Adrenal gland (tissue), 7 donors: ENCODE measurements around a stretch of chr12.

DNA sequence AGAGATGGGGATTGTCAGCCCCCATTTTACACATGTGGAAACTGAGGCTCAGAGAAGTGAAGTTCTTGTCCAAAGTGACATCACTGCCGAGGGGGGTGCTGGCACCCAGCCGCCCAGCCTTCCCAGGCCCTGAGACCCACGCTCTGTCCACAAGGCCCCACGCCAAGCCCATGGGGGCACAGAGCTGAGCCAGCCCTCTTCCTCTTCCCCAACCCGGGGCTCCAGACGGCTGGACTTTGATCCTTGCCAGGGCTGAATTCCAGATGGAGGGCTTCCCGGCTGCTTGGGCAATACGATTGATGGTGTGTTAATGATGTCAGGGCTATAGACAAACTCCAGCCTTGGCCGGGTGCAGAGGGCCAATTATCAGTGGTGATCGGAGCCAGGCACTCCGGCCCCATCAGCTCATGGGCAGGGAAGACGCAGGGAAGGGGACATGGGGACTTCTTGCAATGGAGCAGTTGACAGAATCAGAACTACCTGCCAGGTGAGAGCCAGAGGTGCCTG is 334.0 kb downstream of the MED13L start:
- PRO-cap, 3 experiments = no peak in any of the 3 experiments
- RAMPAGE, long total RNA, 4 experiments = no peak in any of the 4 experiments
- RRBS = 14% methylated on average over 6 of the region's 12 CpGs

DNA sequence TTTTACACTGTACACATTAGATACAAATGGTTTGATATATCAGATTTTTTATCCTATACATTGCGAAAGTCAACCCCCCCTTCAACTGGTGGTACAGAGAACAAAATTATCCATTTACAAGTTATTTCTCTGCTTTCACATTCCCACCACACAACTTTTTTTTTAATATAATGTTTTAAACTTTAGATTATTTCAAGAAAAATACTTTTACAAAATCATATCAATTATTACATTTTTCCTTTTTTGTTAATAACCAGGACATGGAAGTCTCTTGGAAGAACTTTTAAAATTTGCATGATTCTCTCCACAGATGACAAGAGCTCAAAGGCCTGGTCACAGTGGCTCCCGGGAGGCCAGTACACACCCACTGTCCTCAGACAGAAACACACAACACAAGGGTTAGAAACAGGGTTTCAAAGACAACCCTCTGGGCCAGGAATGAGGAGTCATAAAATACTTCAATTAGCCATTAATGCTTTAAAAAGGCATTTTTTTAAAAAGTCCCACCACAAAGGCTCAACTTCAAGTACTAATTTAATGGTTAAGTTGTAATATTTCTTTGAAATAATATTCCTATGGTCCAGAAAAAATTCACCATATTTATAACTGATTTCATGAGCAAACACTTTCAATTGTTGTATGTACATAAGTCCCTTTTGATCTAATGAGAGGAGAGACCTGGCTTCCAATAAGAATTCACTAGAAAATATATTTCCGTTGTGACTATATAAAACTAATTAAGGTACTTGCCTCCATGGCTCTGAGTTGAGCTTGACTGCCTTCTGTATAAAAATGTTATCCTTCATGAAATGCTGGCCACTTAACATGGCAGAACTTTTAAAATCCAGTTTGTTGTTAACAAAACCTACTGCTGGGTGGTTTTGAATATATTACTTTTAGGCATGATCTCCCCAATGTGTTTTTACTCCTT is 317.6 kb downstream of the MED13L start:
- PRO-cap, 3 experiments = no peak in any of the 3 experiments
- RAMPAGE, long total RNA, 4 experiments = no peak in any of the 4 experiments
- RRBS = no CpG with 5 or more reads among the region's 3 CpGs

DNA sequence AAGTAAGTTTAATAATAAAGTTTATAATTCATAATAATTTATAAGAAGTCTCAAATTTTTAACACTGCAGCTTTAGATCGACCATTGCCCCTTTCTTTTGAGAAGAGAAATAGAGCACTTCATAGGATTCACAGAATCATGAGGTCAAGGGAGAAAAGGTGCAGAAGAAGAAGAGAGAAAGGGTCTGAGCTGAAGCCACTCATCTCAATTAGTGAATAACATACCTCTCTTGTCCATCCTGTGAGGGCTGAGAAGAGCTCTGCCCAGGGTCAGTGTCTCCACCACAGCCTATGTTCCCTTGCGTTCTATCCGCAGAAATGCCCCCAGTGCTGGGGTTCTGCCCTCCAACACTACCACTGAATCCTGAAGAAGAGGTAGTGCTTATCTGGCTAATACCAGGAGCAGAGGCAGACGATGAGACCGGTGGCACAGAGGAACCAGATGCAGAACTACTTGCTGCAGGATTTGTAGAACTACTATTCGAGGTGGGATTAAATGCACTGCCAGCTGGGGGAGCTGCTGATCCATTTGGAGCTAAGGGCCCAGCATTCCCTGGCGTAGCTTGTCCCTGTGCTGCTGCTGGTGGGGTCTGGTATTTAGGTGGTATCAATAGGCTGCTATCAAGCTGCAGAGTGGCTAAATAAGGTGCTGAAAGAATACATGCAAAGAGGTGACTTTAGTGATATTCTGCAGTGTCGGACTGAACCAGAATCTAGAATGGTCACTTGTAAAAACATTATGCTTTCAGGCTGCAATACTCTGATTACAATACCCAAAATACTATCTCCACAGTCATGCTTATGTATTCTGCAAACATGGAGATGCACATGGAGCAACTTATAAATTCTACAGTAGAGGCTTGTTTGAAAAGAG is 294.4 kb downstream of the MED13L start:
- PRO-cap, 3 experiments = no peak in any of the 3 experiments
- RAMPAGE, long total RNA, 4 experiments = no peak in any of the 4 experiments
- RRBS = no CpG with 5 or more reads among the region's 8 CpGs

GRCh38 chr12:116060734-116061371 is 216.6 kb downstream of the MED13L start:
- PRO-cap, 3 experiments = no peak in any of the 3 experiments
- RAMPAGE, long total RNA, 4 experiments = no peak in any of the 4 experiments
- RRBS = no CpG with 5 or more reads among the region's 3 CpGs

- PRO-cap, 3 experiments = no peak in any of the 3 experiments
- RAMPAGE, long total RNA, 4 experiments = start-site peak on the minus strand in 1 of 4 experiments, at chr12:116111456-116111633 at its widest, 17 reads per replicate
- RRBS = no CpG with 5 or more reads among the region's 6 CpGs
Measured at GRCh38 chr12:116111312-116111867, 166.1 kb downstream of the MED13L start.

DNA sequence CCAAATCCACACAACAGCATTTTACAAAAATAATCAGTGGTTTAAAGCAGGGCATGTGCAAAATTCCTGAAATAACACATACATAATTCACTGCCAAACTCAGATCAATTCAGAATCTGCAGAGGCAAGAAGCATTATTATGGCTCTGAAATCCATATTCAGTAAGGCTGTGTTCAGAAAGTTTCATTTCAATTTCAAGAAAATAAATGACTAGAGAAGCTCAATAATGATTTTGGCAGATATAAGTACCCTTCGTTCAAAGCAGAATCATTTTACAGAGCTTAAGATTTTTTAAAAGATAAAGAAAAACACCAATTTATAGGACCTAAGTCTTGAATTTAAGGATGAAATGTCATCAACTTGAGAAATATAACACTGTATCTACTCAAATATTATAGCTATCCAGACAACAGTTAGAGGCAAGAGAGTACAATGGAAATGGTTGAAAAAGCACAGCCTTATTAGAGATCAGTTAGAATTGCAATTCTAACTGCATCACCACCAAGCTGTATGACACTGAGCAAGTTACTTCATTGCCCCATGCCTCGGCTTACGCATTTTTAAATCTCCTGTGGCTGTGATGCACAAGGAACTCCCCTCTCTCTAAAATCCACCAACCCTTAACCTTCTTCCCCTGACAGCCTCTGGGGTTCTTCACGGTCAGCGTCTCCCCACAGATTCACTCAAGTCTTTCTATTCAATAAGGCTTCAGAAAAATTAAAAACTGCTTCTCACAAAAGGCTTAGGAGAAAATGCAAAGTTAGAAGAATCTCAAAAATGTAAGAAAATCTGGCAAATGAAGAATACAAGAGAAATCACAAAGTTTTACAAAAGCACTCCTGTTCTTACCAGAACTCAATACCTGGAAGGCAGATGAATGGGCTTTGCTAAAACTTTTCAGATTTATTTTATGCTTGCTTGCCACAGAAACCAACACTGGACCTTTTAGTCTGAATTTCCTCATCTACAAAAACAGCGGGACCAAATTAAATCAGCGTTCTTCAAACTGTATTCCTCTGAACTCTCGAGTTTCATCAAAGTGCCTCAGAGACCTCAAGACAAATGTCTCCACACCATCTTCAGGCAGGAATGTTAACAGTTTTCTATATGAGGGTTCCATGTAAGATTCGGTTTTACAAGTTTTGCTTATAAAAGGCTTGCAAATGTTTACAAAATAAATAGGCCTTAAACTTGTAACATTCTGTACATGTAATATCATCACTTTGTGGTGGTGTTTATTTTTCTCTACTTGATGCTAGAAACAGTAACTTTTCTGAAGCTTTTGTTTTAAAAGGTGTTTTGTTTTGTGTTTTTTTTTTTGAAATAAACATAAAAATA is 74.9 kb downstream of the MED13L start:
- PRO-cap, 3 experiments = no peak in any of the 3 experiments
- RAMPAGE, long total RNA, 4 experiments = no peak in any of the 4 experiments
- RRBS = no CpG with 5 or more reads among the region's 9 CpGs

DNA sequence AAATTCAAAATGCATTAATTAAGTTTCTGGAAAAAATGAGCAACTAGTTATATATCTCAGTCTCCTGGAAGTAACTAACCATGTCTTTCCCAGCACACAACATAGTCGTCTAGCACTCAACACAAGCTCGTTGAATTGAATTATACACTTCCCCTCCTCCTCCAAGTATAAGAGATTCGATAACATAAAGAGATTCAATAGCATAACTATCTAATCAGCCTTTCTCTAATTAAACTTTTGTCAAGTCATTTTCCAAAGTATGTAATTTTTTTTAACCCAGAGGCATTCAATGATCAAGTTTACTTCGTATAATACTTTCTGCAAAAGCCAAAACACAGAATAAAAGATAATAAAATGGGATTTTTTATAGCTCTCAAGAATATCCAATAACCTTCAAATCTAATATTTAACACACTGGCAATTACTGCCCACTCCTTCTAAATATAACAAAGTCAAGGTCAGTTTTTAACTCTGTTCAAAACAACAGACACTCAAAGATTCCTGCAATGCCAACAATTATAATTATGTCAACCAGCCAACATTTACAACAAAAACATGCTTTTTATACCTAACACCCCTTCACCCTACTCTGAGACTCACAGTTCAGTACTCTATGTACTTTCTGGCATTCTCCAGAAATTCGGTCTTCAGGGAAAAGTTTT is 59.5 kb downstream of the MED13L start:
- PRO-cap, 3 experiments = no peak in any of the 3 experiments
- RAMPAGE, long total RNA, 4 experiments = no peak in any of the 4 experiments
- RRBS = no CpG with 5 or more reads among the region's 5 CpGs

DNA sequence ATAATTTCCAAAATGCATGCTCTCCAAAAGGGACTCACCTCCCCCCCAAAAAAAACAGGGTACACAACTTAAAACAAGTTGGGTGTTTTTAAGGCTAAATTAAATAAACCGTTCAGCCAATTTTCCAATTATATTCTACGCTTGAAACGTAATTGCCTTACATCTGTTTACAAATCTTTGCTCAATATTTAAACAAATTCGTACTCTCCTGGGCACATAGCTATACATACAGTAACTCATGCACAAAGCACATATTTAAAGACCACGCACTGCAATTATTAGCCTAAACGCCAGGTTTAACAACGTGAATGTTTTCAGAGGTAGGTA is 1.8 kb downstream of the MED13L start:
- PRO-cap, 3 experiments = no peak in any of the 3 experiments
- RAMPAGE, long total RNA, 4 experiments = no peak in any of the 4 experiments
- RRBS = no CpG with 5 or more reads among the region's 7 CpGs

- PRO-cap, 3 experiments = peak in 1 of 3 experiments; most common minus-strand start chr12:116276283 (in 1)
- RAMPAGE, long total RNA, 4 experiments = no peak in any of the 4 experiments
- RRBS = no CpG with 5 or more reads among the region's 14 CpGs
Measured at GRCh38 chr12:116276028-116276325, 1.5 kb downstream of the MED13L start.

- PRO-cap, 3 experiments = no peak in any of the 3 experiments
- RAMPAGE, long total RNA, 4 experiments = no peak in any of the 4 experiments
- RRBS = no CpG with 5 or more reads among the region's 6 CpGs
Measured at GRCh38 chr12:116280568-116281339, 3.3 kb upstream of the MED13L start.

- PRO-cap, 3 experiments = peak in 1 of 3 experiments; most common plus-strand start chr12:116324921 (in 1); most common minus-strand start chr12:116324845 (in 1)
- RAMPAGE, long total RNA, 4 experiments = no peak in any of the 4 experiments
- RRBS = no CpG with 5 or more reads among the region's 4 CpGs
Measured at GRCh38 chr12:116324660-116325261, 47.3 kb upstream of the MED13L start.

GRCh38 chr12:116366895-116367207 is 89.4 kb upstream of the MED13L start:
- PRO-cap, 3 experiments = no peak in any of the 3 experiments
- RAMPAGE, long total RNA, 4 experiments = no peak in any of the 4 experiments
- RRBS = no CpG with 5 or more reads among the region's 6 CpGs

- PRO-cap, 3 experiments = no peak in any of the 3 experiments
- RAMPAGE, long total RNA, 4 experiments = no peak in any of the 4 experiments
- RRBS = no CpG with 5 or more reads among the region's 9 CpGs
Measured at GRCh38 chr12:116535115-116535825, 23.9 kb upstream of the MAP1LC3B2 start.

GRCh38 chr12:116551693-116552186 is 7.4 kb upstream of the MAP1LC3B2 start:
- PRO-cap, 3 experiments = no peak in any of the 3 experiments
- RAMPAGE, long total RNA, 4 experiments = no peak in any of the 4 experiments
- RRBS = no CpG with 5 or more reads among the region's 4 CpGs

DNA sequence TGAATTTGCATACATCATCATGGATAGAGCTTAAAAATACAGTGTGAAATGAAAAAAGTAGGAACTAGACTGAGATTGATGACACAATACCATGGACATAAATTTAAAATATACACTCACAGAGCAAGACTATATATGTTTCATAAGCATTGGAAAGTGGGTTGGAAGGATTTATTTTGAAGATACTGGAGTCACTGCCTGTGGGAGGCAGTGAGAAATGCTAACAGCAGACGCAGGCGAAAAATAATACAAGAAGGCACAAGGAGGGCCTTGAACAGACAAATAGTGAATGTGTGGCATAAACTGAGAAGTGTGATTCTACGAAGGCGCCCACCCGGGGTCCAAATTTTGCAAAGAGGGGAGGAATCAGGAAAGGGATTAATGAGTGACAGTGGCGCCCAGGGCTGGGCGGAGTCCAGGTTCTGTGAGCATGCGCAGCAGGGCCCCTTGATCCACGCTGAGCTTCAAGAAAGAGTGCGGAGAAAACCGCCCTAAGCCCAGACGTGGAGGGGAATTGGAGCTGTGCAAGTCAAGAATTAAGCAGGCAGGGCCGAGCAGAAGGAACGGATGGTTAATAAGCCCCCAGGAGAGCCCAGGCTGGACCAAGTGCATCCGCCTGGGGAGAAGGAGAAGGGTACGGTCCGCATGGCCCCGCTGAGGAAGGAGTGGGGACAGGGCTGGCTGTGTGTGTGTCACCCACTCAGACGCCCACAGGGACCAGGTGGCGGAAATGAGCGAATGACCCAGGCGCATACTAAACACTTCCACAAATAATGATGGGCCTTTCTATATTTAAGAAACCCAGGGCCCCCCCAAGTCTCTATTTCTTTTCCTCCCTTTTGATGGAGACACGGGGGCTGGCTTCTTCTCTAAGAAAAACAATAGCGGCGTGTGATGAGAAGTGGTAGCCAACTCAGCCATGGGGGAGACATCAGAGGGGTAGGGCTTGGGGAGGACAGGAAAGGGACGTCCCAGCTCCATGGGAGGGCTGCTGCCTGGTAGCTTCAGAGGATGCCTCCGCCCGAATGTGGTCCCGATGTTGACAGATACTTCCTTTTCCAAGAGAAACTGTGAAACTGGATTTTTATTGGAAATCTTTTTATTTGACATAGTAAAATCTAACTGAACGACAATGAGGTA is 6.6 kb upstream of the MAP1LC3B2 start:
- PRO-cap, 3 experiments = no peak in any of the 3 experiments
- RAMPAGE, long total RNA, 4 experiments = no peak in any of the 4 experiments
- RRBS = no CpG with 5 or more reads among the region's 30 CpGs

DNA sequence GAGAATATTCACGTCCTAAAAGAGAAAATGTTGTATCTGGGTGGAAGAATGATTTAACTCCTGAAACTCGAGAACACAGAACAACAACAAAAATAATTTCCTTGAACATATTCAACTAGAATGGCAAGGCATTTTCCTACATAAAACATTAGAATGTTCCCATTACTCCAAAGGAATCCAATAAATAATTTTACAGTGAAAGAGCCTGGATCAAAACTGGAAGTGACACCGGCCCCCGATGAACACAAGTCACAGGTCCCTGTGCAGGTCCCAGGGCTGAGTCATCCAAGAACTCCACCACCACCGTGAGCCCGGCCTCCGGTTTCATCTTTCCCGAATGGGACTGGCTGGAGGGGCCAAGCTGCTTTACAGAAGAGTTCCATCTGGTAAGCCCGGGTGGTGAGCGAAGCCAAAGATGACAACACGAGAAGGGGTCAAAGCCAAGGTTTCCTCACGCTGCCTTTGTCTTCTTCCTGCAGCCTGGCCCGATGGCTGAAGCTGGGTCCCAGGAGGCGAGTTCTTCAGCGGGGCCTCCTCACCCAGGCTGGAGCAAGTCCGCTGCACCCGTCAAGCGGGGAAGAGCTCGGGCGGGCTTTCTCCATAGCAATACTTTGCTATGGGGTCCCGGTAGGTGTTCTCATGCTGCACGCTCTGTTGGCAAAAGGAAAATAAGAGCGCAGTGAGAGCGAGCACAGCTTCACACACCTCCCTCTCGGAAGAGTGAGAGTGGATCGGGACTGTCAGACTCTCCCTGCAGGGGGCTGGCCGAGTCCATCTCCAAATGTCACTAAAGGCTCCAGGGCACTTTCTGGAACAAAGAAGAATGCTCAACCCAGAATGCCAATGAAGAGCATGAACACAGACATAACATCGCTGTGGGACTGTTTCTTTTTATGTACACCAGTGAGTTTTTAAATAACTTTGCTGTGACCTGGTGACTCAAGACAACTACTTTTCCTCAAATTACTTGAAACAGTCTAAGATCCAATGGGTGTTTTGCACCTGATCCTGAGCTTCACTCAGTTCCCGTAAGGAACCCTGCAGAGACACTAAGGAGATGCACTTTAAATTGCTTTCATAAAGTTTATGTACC is 20.3 kb downstream of the SPRING1 start:
- PRO-cap, 3 experiments = no peak in any of the 3 experiments
- RAMPAGE, long total RNA, 4 experiments = no peak in any of the 4 experiments
- RRBS = 92% methylated on average over 3 of the region's 29 CpGs

DNA sequence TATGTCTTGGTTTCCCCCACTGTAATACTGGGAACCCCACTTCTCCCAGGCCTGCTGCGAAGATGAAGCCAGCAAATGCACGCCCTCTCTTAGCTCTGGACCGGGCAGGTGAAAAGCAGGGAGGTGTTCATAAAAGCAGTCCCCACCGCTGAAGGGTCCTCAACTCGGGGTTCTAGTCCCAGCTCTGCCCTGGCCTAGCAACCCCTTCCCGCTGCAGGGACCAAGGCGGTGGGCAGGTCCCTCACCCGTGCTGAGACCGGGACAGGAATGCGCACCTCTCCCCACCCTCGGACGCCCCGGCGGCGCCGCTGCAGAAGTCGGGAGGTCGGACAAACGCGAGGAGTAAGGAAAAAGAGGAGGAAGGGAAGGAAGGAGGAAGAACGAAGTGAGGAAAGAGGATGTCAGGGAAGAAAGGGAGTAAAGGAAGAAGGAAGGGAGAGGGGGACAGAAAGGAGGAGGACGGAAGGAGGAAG is 866 bp downstream of the SPRING1 start:
- PRO-cap, 3 experiments = no peak in any of the 3 experiments
- RAMPAGE, long total RNA, 4 experiments = no peak in any of the 4 experiments
- RRBS = 4% methylated on average over 4 of the region's 22 CpGs

DNA sequence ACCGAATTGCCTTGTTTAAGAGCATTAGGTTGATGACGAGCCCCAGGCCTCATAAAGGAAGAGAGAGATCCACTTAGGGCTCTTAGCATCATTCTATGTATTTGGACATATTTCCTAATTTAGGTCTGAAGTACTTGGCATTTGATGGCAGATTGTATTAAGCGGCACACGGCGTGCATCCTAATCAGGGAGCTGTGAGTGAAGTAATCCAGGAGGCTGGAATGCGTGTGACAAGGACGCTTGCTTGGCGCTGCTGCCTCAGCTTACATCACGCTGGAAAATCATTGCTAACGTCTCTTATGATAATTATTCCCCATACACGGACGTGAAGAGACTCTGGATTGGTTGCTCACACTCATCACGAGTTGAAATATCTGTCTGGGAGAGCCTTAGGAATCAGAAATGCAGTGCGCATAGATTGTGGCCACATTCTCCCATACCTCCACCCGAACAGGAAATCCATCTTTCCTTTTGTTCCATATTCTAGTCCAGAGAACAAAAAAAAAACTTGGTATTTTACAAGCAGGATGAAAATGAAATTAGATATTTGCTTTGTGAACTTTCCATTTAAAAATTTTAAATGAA is 85.4 kb downstream of the FBXW8 start:
- PRO-cap, 3 experiments = no peak in any of the 3 experiments
- RAMPAGE, long total RNA, 4 experiments = no peak in any of the 4 experiments
- RRBS = no CpG with 5 or more reads among the region's 15 CpGs

DNA sequence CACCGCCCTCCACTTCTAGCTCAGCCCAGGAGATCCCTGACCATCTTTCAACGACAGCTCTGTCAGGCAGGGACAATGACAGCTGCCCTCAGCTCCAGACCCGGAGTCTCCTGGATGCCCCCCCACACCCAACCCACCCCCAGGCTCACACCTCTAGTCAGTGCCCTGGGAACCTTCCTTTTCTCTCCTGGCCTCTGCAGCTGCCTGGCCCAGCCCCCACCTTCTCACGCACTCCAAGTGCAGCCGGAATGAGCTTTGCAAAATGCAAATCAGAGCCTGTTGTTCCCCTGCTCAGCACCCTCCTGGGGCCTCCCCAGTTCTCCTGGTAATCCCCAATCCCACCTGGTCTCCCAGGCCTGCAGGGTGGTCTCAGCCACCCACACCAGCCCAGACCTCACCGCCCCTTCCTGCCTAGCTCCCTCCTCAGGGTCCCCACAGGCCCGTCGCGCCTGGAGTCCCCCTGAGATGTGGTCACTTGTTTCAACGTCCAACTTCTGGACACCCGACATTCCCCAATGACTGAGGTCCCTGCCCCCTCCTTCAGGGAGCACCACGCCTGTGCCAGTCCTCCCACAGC is 46.5 kb downstream of the TESC start:
- PRO-cap, 3 experiments = no peak in any of the 3 experiments
- RAMPAGE, long total RNA, 4 experiments = no peak in any of the 4 experiments
- RRBS = no CpG with 5 or more reads among the region's 12 CpGs

DNA sequence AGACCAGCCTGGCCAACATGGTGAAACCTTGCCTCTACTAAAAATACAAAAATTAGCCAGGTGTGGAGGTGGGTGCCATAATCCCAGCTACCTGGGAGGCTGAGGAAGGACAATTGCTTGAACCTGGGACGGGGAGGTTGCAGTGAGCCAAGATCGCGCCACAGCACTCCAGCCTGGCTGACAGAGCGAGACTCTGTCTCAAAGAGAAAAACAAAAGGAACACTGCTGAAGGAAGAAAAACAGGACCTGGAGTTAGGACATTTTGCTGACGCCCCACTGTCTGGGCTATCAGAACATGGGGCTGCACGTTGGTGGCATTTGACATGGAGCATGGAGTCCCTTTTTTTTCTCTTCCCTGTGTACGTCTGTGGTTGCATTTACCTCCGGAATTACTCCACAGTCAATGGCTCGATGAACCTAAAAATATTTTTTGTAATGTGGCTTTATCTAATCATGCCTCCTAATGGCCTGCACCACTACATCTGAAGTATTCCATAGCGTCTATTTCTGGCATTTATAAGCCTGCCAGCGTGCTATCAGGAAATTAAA is 30.8 kb downstream of the TESC start:
- PRO-cap, 3 experiments = no peak in any of the 3 experiments
- RAMPAGE, long total RNA, 4 experiments = no peak in any of the 4 experiments
- RRBS = no CpG with 5 or more reads among the region's 11 CpGs